HT-29 (cell line): ENCODE measurements around a stretch of chr20.

DNA sequence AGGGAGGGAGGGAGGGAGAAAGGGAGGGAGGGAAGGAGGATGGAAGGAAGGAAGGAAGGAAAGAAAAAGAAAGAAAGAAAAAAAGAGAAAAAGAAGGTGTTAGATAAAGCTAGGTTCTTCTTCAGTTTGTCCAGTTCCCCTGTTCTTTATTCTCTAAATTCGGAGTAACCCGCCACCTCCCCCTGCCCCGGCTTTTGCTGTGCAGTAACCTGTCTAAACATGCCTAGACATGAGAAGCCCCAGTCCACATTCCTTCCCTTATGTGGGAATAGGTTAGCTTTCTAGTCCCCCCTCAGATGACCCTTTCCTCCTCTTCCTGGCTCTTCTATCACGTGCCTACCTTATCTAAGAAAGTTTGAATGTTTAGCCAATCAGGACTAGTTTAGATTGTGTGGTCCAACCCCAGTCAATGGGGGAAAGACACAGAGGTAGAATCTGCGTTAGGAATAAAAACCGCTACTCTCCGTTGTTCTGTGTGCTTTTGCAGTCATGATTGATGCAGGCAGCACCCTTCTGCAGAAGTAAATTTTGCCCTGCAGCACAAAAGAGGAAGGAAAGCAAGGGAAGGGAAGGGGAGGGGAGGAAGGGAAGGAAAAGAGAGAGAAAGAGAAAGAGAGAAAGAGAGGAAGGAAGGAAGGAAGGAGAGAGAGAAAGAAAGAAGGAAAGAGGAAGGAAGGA is 69.0 kb upstream of the CD93 start:
- RAMPAGE, long total RNA, result no peak

- RAMPAGE, long total RNA, result no peak
Measured at GRCh38 chr20:23225116-23225965, 125.2 kb upstream of the NXT1 start.

DNA sequence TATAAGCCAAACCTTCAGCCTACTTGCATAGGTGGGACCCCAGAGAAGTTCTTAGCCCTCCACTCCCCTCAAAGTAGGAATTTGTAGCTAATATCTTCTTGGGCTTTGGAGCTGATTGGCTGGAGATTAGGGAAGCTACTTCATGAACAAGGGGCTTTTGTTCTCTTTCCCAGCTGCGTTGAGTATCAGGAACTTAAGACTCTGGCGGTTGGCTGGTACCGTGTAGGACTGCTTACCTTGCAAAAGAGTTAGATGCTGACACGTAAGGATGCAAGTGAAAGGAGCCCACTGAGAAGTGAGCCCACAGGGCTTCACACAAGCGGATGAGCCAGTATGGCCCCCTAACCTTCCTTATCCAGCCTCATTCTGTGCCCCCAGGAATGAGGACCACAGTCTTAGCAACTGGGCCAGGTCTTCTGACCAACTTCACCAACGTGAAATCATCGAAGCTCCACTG is 12.2 kb downstream of the CST3 start:
- RAMPAGE, long total RNA, result no peak

DNA sequence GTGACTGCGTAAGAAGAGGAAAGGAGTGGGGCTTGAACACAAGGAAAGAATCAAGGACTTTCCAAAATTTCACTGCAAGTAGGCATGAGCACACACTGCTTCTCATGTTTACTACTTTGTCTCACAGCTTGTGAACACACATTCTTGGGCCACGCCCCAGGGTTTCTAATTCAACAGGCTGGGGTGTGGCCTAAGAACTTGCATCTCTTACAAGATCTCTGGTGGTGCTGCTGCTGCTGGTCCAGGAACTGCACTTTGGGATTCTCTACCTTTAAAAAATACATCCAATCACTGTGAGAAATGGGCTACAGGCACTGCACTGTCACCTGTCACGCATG is 11.5 kb downstream of the CST3 start:
- RAMPAGE, long total RNA, result no peak

DNA sequence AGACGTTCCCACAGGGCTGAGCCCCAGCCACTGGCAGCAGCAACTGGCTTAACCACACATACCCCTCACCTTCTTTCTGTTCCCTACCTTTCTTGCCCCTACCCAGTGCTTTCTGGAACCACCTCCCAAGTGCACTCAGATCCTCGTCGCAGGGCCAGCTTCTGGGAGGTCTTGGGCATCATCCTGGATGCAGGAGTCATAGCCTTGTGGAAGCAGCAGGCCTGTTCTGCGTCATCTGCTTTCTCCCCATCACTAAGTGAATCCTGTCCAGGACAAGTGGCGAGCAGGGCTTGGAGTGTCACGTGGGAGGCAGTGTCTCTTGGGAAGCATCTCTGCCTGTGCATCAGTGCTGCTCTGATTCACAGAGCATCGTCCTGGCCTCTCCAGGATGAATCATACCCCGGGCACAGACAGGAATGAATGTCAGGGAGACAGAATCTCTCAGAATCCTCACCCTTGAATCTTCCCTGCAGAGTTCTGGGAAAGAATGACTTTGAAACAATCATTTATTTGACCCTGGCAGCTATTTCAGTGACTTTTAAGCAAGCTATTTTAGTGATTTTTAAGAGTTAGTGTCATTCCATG is 32.7 kb downstream of the SYNDIG1 start:
- RAMPAGE, long total RNA, result no peak

DNA sequence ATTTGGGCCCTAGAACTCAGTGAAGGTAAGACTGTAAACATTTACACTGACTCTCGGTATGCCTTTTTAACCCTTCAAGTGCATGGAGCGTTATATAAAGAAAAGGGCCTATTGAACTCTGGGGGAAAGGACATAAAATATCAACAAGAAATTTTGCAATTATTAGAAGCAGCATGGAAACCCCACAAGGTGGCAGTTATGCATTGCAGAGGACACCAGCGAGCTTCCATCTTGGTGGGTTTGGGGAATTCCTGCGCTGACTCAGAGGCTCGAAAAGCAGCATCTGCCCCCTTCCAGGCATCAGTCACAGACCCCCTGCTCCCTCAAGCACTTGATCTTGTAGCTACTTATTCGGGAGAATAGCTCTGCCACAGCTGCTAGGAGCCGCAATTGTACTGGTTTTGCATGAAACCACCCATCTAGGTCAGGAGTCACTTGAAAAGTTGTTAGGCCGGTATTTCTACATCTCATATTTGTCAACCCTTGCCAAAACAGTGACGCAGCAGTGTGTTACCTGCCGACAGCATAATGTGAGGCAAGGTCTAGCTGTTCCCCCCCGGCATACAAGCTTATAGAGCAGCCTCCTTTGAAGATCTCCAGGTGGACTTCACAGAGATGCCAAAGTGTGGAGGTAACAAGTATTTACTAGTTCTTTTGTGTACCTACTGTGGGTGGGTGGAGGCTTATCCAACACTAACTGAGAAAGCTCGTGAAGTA is 18.8 kb upstream of the CST7 start:
- RAMPAGE, long total RNA, result no peak

- RAMPAGE, long total RNA, result no peak
Measured at GRCh38 chr20:24960817-24961648, 12.0 kb downstream of the CST7 start.

- RAMPAGE, long total RNA, result no peak
Measured at GRCh38 chr20:25076708-25077028, 5.3 kb downstream of the VSX1 start.

GRCh38 chr20:25197137-25197533 is 1.6 kb downstream of the ENTPD6 start:
- RAMPAGE, long total RNA, result no peak

GRCh38 chr20:25296736-25297859 is 49.2 kb downstream of the PYGB start:
- RAMPAGE, long total RNA, result no peak

DNA sequence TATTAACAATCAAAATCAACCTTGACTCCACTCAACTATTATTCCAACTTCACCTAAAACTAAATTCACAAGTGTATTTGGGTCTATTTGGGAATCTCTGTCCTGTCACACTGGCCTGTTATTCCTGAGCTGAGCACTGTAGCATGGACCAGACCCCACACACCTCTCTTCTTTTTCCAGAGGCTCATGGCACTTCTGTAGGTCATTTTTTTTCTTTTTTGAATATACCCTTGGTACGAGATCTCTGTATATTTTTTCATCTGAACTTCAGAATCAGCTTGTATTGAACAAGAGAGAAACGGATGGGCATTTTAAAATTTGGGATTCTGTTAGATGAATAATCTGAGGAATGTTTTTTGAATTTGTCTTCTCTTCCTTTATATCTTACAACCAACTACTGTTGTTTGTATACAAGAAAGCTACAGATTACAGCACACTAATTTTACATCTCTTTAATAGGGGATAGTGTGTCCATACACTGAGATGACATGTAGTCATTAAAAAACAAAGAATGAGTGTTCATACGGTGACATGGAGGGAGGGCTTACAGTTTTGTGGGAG is 23.8 kb downstream of the ABHD12 start:
- RAMPAGE, long total RNA, result no peak

DNA sequence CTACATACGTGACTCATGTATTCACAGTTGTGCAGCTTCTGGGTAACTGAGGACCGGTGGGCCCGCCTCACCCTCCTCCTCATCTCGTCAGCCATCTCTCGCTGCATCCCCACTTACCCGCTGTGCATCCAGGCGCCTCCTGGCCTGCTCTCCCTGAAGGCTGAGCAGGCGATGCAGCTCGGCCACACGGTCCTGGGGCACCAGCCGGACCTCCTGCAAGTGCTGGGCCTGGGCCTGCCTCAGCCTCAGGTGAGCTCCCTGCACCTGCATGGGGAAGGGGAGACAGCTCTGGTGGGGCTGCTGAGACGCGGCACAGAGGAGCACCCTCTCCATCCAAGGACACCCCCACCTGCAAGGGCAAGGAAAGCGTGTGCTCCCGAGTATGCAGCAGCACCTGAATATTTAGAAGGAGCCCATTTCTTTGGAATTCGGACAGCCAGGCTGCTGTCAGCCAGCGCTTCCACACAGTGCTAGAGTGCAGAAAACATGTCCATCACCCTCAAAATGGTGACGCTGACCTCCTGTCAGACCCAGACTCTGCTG is 50.9 kb downstream of the GINS1 start:
- RAMPAGE, long total RNA, result no peak

DNA sequence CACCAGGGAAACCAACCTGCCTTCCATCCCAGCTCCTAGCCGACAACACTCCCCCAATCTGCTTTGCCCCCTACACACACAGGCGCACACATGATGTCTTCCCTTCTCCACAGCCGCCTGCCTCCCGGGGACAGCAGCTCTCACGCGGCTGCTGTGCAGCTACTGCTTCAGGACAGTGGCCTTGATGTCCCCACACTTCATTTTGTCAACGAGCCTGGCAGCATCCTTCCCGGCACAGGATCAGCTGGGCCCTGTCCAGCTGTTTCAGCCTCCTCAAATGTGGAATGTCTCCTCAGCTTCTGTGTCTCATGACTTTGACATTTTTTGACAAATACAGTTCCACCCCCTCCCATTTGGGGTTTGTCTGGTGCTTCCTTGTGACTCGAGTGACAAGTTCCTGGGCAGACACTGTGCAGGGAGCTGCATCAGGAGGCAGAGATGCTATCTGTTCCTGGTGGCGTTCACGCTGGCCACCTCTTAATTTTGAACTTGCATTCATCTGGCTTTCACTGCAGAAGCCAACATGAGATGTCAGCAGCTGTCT is 57.1 kb downstream of the GINS1 start:
- RAMPAGE, long total RNA, result no peak

GRCh38 chr20:25540072-25540952 is 45.0 kb downstream of the NINL start:
- RAMPAGE, long total RNA, result no peak

DNA sequence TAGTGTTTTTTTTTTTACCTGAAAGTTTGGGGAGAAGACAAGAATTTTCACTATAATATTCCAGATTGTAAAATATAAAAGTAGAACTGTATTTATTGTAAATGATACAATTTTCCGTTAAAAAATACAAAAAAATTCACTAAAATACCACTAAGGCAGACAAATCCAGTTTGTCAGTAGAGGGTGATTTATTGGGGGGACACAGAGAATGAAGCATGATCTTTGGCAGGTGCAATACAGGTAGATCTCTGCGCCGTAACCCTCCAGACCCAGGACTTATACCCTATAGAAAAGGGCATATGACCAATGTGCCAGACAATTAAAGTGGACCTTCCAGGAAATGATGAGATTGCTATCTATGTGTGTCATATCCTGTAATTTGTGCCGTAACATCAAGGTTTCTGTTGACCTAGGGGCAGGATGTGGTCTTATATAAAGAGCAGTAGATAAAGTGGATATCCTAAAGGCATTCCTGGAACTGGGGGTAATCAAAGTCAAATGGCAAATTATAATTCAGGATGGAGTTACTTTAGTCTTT is 42.9 kb upstream of the ZNF337 start:
- RAMPAGE, long total RNA, result no peak

DNA sequence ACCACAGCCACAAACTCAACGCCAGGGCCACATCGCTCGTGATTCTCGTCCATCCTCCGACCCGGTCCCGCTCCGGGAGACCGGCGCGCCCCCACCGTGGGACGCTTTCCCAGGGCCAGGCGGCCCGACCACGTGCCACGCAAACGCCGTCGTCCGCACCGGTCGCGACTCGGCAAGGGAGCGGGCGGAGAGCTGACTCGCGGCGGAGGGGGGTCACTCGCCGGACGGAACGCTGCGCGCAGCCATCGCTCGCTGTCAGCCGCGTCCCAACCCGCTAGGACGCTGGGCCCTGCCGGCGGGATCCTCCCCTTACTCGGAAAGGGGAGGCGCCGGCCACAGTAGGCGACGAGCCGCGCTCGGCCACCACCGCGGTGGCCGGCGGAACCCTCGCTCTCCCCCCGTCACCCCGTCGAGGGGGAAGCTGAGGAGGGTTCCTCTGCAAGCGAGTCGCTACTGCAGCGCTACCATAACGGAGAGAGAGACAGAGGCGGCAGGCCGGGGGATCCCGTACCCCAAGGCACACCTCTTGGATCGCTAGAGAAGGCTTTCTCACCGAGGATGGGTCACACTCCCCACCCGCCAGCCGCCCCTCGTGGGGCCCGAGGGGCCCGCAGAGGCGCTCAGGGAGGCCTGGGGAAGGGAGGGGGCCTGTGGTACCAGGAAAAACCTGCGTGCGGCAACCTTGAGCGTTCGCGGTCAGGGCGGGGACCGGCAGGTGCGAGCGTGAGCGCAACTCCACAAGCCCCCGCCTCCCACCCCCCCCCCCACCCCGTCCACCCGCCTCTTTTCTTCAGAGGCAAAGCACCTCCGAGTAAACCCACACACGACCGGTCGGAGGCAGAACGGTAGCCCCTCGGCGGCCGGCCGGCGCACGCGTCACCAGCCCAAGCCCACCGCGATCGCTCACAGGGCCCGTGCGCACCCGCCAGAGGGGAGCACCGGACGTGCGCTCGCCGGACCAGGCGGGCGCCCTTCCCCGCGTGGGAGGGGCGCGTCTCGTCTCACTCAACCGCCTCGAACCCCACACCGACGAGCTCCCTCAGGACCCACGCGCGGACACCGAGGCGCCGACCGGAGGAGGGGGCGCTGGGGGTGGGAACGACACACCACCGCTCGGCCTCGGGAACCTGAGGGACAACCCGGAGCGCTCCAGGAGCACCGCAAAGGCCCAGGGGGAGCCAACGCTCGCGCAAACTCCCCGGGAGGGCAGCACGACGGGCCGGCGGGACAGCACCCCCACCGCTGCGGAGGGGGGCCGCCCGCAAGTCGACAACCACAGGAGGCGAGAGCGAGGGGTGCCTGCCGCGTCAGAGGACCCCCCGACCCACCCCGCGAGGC is 512.2 kb upstream of the ZNF337 start:
- RAMPAGE, long total RNA, result no peak

GRCh38 chr20:29298263-29299102 is 1959.0 kb upstream of the DEFB115 start:
- RAMPAGE, long total RNA, result no peak

GRCh38 chr20:30290343-30291069 is 967.0 kb upstream of the DEFB115 start:
- RAMPAGE, long total RNA, result no peak

DNA sequence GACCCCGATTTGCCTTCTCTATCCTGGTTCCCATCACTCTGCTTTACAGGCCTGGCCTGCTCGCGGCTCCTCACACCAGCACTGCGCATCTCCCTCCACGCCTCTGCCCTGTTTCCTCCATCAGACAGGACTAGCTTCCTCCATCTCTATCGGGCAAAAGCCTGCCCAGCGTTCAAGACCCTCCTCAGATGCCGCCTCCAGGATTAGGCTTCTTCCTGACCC is 881.1 kb upstream of the DEFB115 start:
- RAMPAGE, long total RNA, result no peak

DNA sequence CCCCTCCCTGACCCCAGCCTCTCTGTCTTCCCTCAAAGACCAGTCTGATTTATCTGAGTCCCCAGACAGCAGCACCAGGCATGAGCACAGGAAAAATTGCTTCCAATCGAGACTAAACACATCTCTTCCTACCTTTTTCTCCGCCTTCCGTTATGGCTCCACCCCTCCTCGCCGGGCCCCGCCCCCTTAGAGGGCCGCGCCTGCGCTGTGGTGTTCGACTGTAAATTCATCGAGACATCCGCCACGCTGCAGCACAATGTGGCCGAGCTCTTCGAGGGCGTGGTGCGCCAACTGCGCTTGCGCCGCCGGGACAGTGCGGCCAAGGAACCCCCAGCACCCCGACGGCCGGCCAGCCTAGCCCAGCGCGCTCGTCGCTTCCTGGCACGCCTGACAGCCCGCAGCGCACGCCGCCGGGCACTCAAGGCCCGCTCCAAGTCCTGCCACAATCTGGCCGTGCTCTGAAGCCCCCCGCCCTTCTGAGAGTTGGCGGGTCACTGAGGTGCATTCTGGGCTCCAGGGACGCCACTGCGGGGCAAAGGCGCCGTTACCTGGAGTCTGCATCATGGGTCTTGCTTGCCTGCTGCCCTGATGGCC is 9.0 kb downstream of the REM1 start:
- RAMPAGE, long total RNA, result no peak